Hair follicular keratinocyte (primary cell): ENCODE data around the genes SIRT3, PTDSS2 and SLC25A22.

DNA sequence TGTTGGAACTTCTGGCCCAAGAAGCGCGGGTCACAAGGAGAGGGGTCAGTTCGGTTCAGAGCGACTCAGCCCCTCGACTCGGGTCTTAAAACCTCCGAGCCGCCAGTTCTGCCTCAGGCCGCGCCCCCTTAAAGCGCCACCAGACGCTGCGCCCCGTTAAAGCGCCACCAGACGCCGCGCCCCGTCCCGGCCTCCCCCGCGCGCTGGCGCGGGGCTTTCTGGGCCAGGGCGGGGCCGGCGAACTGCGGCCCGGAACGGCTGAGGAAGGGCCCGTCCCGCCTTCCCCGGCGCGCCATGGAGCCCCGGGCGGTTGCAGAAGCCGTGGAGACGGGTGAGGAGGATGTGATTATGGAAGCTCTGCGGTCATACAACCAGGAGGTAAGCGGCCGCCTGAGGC is 1.1 kb downstream of the RIC8A start:
- RAMPAGE, long total RNA: no peak

- RAMPAGE, long total RNA: no peak
Observed at GRCh38 chr11:235771-236684, at the start of gene SIRT3. SIRT3 (minus strand) TSS chr11:236342.

GRCh38 chr11:298361-299158 is 766 bp downstream of the IFITM5 start:
- RAMPAGE, long total RNA: no peak

- RAMPAGE, long total RNA: no peak
Observed at GRCh38 chr11:341376-341747, 20.7 kb upstream of the IFITM3 start.

DNA sequence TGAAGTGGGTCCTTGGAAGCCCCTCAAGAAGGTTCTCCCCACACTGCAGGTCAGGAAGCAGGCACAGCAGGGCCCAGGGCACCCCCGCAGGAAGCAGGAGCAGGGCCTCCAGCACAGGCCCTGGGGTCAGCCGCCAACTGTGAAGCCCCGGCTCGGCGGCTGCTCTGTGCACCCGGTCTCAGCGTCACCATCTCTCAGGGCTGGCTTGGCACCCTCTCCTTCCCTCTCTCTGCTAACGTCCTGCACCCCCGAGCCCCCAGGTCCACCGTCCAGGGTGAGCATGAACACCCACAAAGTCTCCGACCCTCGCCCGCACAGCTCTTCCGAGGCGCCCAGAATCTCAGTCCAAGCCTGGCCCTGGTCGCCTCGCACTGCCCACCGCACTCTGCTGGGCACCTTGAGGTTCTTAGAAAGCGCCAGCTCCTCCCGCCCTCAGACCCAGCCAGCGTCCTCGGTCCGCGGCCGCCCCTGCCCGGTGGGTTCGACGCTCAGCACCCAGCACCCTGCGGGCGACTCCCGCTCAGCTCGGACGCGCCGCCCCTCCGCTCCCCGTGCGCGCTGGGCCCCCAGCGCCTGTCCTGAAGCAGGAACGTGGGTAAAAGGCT is 1.4 kb upstream of the SIGIRR start:
- RAMPAGE, long total RNA: no peak

- RAMPAGE, long total RNA: no peak
Observed at GRCh38 chr11:450062-450785, at the start of gene PTDSS2. PTDSS2 (plus strand) TSS chr11:450279.

DNA sequence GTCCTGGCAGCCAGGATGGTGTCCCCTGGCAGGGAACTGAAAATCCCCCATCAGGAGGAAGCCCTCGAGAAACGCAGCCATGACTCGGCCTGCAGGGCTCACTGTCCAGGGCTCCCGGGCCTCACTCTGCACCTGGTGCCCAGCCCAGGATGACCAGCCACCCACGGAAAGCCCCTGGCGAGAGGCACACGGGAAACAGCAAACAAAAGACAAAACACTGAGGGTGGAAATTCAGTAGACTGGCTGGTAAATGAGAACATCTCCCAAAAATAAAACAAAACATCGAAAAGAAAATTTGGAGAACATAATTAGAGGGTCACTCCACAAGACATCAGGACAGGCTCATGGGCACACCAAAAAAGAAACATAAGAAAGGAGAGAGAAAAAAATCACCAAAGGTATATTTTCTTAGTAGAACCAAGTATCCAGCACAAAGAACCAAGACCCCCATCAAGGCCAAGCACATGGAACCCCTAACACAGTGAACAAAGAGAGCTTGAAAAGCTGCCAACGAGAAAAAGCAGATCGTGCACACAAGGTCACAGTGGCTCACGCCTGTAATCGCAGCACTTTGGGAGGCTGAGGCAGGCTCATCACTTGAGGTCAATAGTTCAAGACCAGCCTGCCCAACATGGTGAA is 11.2 kb downstream of the RNH1 start:
- RAMPAGE, long total RNA: no peak

DNA sequence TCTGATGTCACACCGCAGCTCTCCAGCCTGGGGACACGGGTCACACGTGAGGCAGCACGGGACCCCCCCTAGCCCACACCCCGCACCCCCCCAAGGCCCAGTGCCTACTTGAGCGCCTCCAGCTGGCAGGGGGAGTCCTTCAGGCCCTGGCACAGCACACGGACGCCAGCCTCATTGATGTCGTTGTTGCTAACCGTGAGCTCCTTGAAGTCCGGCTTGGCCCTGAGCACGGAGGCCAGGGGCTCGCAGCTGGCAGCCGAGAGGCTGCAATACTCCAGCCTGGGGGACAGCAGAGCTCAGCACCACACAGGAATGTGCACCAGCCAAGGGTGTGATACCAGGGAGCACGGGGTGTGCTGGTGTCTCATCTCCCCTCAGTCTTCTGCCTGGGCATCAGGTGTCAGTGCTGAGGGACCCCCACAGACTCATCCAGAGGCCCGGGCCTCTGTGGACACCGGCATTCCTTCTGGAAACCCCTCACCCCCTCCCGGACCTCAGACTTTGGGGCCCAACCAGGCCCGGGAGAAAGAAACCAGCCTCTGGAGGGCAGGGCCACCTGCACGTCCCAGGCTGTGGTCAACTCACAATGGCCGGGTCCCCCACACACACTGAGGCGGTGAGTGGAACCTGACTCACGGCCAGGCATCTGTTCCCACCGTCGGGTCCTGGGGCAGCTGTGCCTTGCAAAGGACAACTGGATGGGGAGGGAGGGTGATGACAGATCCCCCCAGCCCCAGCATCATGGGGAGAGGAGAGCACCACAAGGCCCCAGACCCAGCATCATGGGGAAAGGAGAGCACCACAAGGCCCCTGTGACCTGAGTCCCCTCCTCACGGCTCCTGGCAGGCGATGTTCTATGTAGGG is 7.9 kb downstream of the RNH1 start:
- RAMPAGE, long total RNA: no peak

- RAMPAGE, long total RNA: no peak
Observed at GRCh38 chr11:502059-502566, 4.9 kb downstream of the RNH1 start.

DNA sequence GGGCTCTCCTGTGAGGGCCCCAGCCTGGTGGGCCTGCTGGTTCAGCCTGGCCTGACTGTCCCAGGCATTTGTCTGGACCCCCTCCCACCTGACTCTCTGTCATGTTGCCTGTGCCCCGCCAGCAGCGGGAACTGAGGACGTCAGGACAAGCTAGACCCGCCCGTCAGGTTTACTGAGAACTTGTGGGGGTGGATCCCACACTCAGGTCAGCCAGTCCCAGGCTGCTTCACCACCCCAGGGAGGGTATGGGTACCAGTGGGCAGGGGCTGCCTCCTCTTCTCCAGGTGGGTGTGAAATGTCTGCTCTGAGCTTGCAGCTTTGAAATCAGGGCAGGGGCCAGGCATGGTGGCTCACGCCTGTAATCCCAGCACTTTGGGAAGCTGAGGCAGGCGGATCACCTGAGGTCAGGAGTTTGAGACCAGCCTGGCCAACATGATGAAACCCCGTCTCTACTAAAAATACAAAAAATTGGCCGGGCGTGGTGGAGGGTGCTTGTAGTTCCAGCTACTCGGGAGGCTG is 3.5 kb downstream of the RASSF7 start:
- RAMPAGE, long total RNA: no peak

GRCh38 chr11:625952-626455 is 977 bp downstream of the SCT start:
- RAMPAGE, long total RNA: no peak

DNA sequence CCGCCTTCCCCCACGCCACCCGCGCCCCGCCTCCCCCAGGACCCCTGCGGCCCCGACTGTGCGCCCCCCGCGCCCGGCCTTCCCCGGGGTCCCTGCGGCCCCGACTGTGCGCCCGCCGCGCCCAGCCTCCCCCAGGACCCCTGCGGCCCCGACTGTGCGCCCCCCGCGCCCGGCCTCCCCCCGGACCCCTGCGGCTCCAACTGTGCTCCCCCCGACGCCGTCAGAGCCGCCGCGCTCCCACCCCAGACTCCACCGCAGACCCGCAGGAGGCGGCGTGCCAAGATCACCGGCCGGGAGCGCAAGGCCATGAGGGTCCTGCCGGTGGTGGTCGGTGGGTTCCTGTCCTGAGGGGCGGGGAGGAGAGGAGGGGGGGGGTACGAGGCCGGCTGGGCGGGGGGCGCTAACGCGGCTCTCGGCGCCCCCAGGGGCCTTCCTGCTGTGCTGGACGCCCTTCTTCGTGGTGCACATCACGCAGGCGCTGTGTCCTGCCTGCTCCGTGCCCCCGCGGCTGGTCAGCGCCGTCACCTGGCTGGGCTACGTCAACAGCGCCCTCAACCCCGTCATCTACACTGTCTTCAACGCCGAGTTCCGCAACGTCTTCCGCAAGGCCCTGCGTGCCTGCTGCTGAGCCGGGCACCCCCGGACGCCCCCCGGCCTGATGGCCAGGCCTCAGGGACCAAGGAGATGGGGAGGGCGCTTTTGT is 3.1 kb downstream of the DRD4 start:
- RAMPAGE, long total RNA: no peak

GRCh38 chr11:706465-706849 is 426 bp downstream of the EPS8L2 start:
- RAMPAGE, long total RNA: no peak

DNA sequence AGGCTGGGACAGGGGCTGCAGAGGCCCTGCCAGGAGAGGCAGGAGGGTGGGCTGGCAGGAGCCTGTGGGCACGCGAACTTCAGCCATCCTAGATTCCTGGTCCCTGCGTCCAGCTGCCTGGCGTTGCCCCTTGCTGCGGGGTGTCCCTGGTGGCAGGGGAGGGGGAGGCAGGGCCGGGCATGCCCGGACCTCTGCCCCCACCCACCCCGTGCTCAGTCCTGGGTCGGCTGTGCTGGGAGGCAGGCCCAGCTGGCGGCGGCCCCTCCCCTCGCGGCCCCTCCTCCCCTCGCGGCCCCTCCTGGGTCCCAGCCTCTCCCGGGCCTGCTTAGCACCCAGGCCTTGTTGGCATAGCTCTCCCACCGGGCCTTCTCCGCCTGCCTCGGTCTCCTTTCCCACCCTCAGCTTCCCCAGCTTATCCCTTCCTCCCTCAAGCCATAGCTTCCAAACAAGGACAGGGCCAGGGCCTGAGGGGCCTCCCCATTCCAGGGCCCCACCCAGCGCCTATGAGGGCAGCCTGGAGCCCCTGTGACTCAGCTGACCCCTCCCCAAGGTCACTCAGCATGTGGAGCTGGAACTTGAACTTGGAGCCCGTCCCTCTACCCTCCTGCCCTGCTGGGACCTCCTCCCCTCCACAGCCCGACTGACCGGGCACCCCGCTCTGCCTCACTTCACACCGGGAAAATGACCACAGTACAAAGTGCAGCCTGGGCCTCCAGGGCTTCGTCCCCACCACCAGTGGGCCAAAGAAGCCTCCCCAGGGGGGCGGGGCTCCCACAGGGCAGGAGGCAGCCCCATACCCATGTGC is 1.0 kb downstream of the EPS8L2 start:
- RAMPAGE, long total RNA: no peak

- RAMPAGE, long total RNA: no peak
Observed at GRCh38 chr11:797035-797818, 854 bp downstream of the SLC25A22 start.

- RAMPAGE, long total RNA: no peak
Observed at GRCh38 chr11:797819-798740, at the start of gene SLC25A22. SLC25A22 (minus strand) TSS chr11:798281.

DNA sequence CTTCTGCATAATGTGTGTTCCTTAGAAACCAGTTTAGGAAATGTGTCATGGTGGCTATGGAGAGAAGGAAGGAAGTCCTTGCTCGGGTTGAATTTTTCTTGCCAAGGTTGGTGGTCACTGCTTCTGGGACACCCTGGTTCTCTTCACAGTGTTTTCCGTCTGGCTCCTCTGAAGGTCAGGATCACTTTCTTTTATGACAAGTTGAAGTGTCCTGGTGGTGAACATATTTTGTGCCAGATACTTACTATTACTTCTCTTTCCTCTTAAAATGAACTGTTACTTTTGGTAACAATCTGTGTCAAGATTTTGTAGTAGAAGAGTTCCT is 6.9 kb downstream of the AP2A2 start:
- RAMPAGE, long total RNA: no peak

- RAMPAGE, long total RNA: no peak
Observed at GRCh38 chr11:992850-993070, 43.8 kb downstream of the MUC6 start.

- RAMPAGE, long total RNA: no peak
Observed at GRCh38 chr11:1060677-1061088, 24.2 kb upstream of the MUC6 start.

DNA sequence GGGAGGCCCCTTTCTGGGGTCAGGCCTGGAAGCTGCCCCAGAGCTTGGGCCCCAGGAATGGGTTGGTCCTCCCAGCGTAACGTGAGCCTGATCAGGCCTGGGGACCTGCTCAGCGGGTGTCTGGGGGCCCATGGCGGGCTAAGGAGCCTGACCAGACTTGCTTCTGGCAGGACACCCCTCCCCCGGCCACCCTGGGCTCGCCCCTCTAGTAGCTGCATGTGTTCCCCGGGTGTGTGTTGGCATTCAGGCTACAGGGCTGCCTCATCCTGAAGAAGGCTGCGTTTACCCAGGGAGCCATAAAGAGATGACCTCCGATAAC is 37.8 kb upstream of the MUC6 start:
- RAMPAGE, long total RNA: no peak